ENCODE measurements around a stretch of chr14.

GRCh38 chr14:91354798-91356091, 62.4 kb downstream of the CCDC88C start:
- PRO-cap: unidirectional peak, plus-strand start at chr14:91355551; unidirectional peak, plus-strand start at chr14:91355559

DNA sequence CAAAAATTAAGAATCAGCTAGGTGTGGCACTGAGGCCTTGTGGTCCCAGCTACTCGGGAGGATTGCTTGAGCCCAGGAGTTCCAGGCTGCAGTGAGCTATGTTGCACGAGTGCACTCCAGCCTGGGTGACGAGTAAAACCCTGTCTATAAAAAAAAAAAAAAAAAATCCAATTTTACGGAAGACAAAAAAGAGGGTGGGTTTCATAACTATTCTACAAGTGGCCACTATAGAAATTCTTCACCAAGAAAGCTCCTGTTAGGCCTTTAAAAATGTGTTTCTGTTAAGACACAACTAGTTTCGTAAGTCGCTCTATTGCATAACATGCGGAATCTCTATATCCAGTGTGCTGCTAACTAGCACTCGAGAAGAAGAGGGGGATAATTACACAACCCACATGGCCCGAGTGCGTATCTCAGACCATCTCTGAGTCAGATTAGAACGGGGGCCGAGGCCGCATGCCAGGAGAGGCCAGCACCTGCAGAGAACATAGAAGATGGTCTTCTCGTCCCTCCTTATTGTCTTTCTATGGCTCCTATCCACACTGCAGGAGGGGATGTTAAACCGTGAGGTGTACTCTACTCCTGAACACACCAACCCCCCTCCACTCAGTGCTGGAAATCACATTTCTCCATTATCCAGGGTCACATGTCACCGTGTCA, 56.5 kb downstream of the CCDC88C start:
- PRO-cap: no peak

GRCh38 chr14:91510734-91510963, 539 bp upstream of the PPP4R3A start:
- PRO-cap: bidirectional peak, plus-strand start at chr14:91510853, minus-strand start at chr14:91510849

DNA sequence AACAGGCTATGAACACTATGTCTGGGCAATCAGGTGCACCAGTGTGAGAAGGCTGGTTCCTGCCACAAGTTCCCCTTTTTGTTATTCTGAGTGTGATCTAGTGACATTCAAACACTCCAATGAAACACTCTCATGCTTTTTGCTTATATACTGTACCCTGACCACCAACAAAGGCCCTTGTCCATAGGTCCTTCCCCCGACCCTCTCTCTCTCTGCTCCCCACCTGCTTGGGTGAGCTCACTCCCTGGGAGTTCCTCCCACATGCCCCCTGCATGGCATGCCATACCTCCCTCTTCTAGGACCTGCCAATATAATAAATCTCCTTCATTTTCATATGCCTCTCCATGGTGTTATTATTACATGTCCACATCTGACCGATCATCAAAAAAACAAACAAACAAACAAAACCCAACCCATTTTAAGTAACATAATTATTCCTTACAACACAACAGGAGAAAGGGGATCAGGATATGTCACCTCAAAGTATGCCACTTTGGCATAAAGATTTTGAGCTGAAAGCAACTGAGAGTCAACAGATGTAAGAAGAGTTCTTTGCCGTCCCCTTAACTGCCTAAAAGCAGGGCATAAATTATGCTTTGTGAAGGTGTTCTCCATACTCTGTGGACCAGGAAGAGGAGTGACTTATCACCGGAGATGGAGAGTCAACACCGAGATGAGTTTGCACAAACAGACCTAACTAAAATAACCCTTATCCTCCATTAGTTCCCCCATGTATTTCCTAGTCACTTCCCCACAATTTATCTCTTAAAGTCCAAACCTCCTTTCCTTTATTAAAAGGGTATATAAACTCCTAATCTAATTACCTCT, 42.6 kb upstream of the CATSPERB start:
- PRO-cap: no peak

DNA sequence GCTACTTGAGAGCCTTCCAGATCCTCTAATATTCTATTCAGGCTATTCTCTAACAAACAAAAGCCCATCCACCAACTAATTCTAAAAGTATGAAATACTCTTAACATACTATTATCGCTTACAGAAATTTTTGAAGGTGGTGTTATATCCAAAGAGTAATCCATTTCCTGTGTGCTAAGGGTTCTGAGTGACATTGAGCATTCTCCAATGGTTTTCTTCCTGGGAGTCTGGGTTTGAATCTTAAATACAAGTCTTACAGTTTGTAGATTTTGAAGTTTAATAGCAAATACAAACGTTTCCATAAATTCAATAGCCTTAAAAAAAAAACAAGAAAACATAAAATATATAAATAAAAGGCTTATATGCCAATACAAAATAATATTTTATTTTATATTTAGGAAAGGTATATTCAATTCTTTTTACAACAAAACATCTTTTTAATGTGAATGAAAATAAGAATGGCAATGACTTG, 60.4 kb upstream of the CATSPERB start:
- PRO-cap: no peak

GRCh38 chr14:91831401-91831827, 35.9 kb downstream of the TC2N start:
- PRO-cap: no peak

DNA sequence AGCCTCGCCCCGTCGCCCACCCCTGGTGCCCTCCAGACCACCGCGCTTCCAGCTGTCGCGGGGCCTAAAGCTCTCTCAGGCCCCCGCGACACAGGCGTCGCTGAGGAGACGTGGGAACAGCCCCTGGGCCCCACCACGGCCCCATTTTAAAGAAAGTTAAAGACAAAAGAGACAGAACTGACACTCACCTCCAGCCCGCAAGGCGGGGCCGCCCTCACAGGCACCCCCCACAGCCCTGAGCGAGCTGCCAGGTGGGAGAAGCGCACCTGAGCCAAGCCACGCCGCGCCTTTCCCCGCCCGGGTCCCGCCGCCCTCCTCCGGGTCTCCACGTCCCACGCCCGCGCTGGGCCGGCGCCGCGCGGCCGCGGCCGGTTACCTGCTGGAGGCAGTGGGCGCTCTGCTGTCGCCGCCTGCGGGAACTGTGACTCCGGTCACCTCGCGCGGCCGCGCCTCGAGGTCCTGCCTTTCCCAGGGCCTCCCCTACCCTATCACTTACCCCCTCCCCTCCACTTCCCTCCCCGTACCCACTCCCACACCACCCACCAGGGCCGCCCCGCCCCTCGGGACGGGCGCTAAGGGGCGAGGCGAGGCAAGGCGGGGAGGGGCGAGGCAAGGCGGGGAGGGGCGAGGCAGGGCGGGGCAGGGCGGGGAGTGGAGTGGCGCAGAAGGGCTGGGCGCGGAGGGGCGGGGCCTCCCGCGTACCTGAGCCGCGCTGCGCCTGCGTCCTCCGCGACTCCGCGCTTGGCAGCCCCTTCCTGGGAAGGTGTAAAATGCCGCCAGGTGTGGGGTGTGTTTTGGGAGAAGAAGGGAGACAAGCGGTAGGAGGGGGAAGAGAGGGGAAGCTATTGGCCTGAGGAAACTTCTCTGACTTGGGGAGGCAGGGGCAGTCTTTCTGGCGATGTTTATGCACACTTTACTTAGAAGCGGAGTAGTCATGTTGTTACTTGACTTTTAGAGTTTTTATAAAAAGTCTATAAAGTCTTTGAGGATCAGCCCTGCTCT, 31.0 kb downstream of the TC2N start:
- PRO-cap: no peak

GRCh38 chr14:91860987-91861604, 6.2 kb downstream of the TC2N start:
- PRO-cap: no peak

GRCh38 chr14:91875562-91876055, 8.3 kb upstream of the TC2N start:
- PRO-cap: no peak

DNA sequence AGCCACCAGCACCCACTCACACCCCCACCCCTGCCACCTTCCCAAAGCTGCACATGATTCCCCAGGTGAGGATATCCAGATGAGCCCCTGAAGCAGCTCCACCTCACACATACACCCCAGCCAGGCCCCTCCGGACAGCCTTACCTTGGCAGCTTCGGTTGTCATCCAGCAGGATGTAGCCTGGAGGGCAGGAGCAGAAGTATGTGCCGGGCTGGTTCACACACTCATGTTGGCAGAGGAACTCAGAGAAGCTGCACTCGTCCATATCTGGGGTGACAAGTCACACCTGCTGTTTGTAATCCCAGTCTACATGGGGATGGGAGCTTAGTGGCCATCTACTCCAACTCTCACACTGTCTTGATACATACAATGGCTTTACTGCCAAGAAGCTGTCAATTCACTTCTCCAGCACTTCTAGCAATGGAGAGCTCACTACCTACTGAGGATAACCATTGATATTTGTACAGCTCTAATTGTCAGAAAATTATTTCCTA, 15.5 kb upstream of the TC2N start:
- PRO-cap: no peak

DNA sequence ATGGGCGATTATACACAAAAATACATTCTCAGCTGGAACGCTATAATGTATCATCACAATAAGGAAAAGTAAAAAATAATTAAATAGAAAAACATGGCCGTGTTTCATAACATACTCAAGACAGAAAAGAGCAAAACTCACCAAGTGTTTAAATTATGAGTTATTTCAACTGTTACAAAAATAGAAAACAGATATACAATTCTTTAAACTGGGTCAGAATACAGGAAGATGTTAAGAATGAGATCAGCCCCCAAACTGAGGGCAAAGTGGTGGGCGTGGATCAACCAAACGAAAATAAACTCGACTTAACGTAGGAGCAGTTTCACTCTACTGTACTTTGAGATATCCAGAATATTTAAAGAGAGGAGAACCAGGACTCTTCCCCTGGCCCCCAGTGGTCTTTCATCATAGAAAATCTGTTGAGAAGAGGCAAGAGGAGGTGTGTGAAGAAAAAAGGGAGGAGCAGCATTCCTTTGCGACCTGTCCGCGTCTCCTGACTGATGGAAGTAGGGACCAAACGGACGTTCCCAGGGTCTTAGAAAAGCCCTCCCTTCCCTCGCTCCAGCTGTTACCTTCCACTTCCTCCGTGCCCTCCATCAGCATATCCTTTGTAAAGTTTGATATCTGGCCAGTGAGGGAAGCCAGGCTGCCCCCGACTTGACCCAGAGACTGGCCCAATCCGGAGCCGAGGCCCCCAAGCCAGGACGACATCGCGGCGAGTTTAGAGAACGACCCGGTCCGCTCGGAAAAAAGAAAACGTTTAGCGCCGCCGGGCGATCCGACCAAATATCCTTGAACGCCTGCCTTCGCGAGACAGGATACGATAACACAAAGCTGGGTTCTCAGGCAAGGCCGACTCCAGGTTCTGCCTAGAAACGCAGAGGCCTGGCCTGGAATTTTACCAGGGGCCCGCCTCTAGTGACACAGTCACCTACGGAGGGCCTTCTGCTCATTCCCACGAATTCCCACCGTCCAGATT, 595 bp downstream of the TRIP11 start:
- PRO-cap: bidirectional peak, plus-strand start at position 823 of the sequence, minus-strand start at position 508 of the sequence

GRCh38 chr14:92040614-92041154, 825 bp upstream of the TRIP11 start:
- PRO-cap: bidirectional peak, plus-strand start at chr14:92040837, minus-strand start at chr14:92040856

- PRO-cap: no peak
These were observed 13.5 kb downstream of the CPSF2 start for GRCh38 chr14:92135174-92135806.

DNA sequence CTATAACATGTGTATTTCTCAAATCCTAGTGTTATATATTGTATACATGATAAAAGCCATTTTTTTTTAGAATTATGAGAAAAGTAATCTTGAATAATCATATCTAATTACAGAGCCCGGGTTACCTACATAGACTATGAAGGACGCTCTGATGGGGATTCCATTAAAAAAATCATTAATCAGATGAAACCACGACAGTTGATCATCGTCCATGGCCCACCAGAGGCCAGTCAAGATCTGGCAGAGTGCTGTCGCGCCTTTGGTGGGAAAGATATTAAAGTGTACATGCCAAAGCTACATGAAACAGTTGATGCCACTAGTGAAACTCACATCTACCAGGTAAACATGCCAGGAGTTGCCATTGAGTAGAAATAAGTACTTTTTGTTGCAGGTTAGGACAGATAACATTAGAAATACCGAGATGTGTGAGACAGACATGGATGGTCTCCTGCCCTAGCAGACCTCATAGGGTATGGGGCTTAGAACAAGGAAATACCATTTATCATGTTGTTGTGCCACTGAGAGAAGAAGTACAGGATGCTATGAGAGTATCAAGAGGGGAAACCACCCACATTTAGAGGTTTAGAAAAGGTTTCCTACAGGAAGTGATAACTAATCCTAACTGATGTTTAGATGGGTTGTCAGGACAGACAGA, 35.9 kb downstream of the CPSF2 start:
- PRO-cap: no peak

- PRO-cap: bidirectional peak, plus-strand start at chr14:92207289, minus-strand start at chr14:92207177
These were observed 85.3 kb downstream of the CPSF2 start for GRCh38 chr14:92207012-92207544.

- PRO-cap: no peak
These were observed 39.8 kb downstream of the RIN3 start for GRCh38 chr14:92553186-92553911.

DNA sequence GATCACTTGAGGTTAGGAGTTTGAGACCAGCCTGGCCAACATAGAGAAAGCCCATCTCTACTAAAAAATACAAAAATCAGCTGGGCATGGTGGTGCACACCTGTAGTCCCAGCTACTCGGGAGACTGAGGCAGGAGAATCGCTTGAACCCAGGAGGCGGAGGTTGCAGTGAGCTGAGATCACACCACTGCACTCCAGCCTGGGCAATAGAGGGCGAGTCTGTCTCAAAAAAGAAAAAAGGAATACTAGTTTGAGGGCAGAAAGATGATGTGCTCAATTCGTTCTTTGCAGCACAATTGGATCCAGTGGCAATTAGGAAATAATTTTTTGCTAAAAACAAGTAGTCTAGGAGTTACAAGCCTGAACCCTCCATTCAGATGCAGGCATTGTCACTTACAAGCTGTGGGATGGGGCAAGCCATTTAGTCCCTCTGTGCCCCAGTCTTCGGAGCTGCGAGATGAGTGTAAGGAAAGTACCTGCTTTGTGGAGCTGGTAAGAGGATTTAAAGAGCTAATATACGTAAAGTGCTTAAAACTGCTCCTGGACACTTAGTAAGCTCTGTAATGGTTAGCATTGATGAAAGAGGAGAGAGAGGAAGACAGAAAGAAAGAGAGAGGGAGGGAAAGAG, 112.7 kb downstream of the LGMN start:
- PRO-cap: no peak

- PRO-cap: no peak
These were observed 71.2 kb downstream of the LGMN start for GRCh38 chr14:92677172-92677775.

DNA sequence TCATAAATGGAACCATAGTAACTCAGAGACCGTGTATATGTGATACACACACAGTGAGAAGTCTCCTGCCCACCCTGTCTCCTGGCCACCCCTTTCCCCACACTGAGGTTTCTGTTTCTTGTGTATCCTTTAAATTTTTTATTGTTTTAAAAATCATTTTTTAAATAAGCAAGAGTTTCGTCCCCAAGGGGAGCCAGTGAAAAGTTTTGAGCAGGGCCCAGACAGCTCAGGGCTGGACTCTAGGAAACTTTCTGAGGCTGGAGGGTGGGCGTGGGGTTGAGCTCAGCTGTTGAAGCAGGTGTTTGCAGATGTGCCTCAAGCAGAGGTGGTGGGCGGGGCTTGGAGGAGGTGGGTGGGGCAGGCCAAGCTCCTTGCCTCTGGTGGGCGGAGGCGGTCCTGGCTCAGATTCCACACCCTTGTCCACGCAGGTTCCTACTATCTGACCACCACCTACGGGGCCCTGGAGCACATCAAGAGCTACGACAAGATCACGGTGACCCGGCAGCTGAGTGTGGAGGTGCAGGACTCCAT, 63.8 kb downstream of the LGMN start:
- PRO-cap: no peak

DNA sequence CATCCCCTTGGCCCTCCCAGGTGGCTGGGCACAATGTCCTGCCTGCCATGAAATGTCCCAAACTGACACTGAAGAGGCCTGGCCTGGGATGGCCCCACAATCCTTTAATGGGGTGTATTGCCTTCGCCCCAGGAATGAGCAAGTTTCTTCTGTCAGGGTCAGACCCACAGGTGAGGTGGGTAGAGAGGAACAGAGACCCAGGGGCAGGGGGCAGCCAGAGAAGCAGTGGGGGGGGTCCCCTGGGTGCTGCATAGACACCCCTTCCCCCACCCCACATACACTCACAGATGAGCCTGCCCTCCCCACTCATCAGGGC, 55.9 kb downstream of the LGMN start:
- PRO-cap: no peak